ENCODE data around the gene GIGYF2.

DNA sequence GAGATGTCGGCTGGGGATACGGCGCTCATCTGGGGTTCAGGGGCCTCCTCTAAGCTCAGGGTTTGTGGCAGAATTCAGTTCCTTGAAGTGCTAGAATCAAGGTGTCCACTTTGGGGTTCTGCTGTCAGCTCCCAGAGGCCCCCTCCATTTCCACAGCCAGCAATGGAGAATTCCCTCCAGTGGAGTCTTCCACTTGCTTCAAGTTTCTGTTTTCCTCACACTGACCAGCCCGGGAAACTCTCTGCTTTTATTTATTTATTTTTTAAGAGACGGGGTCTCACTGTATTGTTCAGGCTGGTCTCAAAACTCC lies 7.4 kb upstream of the ECEL1 start:
- PRO-cap, result no peak
- RAMPAGE, long total RNA, 3 experiments, result no peak in any of the 3 experiments

GRCh38 chr2:232549999-232550240 lies 437 bp downstream of the TIGD1 start:
- PRO-cap, result no peak
- RAMPAGE, long total RNA, 3 experiments, result no peak in any of the 3 experiments

GRCh38 chr2:232574591-232575304 lies 24.3 kb downstream of the EIF4E2 start:
- PRO-cap, result no peak
- RAMPAGE, long total RNA, 3 experiments, result no peak in any of the 3 experiments

GRCh38 chr2:232632744-232633387 lies 538 bp upstream of the EFHD1 start:
- PRO-cap, result bidirectional peak, plus-strand start at chr2:232633262, minus-strand start at chr2:232632966
- RAMPAGE, long total RNA, 3 experiments, result start-site peak on the plus strand in 2 of 3 experiments, at chr2:232633130-232633262 at its widest, 5 to 7 reads per replicate

DNA sequence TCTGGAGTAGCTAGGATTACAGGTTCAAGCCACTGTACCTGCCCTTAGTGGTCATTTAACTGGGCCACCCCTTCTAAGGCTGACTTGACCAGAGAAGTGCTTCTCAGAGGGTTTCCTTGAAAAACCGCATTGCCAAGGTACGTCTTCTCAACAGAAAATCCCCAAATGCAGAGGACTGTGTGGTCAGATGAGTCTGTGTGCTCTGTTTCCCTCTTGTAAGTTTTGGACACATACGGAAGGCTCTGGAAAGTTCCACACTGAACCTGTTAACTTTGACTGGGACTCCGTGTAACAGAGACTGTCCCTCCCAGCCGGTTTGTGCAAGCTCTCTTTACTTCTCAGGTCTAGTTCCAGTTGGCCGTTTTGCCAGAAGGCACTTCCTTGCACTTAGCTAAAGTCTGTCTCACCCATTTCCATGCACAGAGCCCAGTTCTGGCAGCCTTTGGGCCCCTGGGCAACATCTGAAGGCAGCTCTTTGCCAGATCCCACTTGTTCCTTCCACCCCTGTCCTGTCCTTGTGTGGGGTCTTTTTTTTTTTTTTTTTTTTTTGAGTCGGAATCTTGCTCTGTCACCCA lies 22.0 kb downstream of the EFHD1 start:
- PRO-cap, result no peak
- RAMPAGE, long total RNA, 3 experiments, result no peak in any of the 3 experiments

DNA sequence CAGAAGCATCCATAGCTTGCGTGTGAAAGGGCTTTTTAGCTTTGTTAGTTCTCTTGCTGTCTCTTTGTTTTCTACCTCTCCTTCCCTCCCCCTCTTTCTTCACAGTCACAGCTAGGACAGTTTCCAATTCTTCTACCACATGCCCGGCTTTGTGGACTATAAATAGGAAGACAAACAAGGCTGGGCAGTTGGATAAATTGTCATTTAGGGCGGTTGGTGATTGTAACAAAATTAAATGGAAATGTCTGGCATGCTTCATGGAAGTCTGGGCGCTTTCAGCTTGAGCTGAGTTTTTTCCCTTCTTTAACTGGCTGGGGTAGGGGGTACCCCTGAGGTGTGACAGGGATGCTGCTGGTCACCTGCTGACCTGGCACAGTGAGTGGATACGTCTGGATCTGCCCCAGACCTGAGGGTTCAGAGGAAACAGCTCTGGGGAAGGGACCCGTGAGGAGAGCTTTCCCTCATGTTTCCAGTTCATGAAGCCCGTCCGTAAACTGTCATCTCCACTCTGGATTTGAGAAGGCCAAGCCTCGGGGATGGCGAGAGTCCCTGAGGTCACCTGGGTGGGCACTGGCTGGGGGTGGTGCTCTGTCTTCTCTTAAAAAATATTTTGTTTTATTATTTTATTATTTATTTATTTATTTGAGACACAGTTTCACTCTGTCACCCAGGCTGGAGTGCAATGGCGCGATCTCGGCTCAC lies 29.0 kb upstream of the GIGYF2 start:
- PRO-cap, result no peak
- RAMPAGE, long total RNA, 3 experiments, result no peak in any of the 3 experiments

DNA sequence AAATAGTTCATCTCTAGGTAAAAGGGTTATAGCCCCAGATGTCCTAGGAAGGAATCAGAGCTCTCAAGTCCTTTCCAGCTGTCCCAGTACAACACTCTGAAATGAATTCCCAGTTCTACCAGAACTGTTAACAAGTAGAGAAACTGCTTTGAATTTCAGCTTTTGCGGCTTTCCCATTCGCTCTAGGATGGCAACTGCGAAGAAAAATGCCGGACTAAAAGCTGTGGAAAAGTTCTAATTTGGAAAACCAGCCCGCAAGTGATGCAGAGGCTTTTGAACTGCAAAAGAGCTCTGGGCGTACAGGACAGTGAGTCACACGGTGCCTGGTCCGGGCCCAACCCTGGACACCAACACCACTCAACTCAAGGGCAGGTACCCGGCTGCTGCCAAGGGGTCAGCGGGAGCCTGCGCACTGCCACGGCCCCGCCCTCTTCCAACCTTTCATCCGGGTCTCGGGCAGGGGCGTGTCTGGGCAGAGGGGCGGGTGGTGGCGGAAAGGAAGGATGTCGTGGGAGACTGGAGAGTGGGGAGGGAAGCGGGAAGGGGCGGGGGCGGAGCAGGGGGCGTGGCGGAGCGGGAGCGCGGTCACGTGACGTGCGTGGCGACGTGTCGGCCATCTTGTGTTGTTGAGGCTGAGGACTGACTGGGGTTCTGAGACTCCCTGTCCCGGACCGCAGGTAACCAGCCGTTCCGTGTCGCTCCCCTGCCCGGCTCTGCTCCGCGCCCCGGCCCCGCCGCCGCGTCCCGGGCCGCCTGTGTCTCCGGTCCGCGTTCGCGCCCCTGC lies at the start of gene GIGYF2:
Gene GIGYF2 (plus strand): TSS at position 616 of the 784 bp plus-strand sequence.
- PRO-cap, result bidirectional peak, plus-strand start at position 616 of the sequence, minus-strand start at position 440 of the sequence
- RAMPAGE, long total RNA, 3 experiments, result start-site peak on the plus strand in 3 of 3 experiments, centred at positions 636 to 644 of the sequence, 90 to 384 reads per replicate

DNA sequence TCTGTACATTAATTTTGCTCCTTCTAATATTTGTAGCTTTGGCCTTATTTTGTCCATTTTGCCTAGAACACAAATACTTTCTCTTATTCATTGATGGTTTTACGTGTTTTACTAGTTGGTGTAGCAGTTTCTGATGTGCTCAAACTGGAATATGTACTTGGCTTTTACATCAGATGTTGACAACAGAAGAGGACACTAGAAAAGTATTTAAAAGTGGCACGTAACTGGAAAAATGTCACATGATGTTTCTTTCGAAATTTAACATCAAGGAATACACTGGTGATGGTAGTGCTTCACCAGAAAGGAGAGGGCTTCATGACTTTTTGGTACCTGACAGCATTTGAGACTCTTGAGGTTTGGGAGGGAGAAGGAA lies 1.4 kb downstream of the GIGYF2 start:
- PRO-cap, result no peak
- RAMPAGE, long total RNA, 3 experiments, result no peak in any of the 3 experiments

DNA sequence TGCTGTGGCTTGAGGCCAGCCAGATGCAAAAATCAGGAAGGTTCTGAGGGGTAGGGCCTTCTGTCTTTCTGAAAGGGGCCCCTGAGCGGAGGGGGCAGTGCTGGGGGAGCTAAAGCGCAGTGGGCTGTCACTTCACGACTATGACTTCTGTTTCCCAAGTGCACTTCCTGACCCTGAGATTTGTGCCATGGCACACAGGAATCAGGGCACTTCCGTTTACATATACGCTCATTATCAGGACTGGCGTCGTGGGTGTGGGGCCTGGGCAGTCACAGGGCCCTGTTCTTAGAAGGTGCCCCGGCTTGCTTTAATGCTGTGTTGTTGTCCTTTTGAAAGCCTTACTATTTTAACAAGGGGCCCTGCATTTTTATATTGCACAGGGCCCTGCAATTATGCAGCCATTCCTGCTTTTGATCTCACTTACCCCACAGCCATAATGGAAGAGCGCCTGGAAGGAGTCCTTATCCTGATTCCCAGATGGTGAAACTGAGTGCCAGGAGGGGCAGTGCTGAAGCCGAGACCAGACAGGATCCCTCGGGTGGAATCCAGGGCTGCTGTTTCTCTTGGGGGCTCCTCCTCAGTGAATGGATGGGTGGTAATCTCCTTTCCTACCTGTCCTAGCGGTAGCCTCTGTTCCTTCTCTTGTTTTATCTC lies 554 bp downstream of the NGEF start:
- PRO-cap, result no peak
- RAMPAGE, long total RNA, 3 experiments, result no peak in any of the 3 experiments

- PRO-cap, result no peak
- RAMPAGE, long total RNA, 3 experiments, result no peak in any of the 3 experiments
Observed at GRCh38 chr2:233088913-233089360, 28.8 kb downstream of the INPP5D start.

DNA sequence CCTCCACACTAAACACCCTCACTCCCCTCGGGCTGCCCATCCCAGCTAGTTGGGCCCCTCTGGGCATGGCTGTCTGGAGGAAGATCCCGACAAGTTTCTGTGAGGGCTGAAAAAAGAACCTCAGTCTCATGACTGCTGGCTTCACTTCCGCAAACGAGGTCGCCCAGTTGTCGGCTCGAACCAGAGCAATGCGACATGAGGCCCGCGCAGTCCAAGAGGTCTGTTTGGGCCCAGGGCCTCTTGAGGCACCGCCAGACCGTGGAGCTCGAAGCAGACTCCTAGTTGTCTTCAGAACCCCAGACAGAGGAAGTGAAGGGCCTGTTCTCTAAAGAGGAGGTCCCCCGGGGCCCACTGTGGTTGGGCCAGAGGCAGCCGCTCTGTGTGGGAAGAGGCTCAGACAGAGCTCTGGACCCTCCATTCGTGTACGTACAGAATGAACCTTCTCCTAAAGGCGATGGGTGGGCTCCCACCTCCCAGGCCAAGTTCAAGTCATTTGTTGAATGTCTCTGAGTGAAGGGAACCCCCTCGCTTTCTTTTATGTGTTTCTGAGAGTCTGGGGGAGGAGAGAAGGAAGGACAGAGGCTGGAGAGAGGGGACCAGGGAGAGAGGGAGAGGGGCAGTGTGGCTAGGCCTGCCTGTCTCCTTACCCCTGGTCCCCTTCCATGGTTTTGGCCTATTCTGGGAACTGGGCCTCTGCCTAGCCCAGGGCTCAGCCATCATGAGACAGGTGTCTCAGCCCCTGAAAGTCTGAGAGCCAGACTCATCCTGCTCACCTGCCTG lies 64.7 kb downstream of the INPP5D start:
- PRO-cap, result no peak
- RAMPAGE, long total RNA, 3 experiments, result no peak in any of the 3 experiments

- PRO-cap, result no peak
- RAMPAGE, long total RNA, 3 experiments, result no peak in any of the 3 experiments
Observed at GRCh38 chr2:233161521-233161993, 89.9 kb upstream of the ATG16L1 start.

DNA sequence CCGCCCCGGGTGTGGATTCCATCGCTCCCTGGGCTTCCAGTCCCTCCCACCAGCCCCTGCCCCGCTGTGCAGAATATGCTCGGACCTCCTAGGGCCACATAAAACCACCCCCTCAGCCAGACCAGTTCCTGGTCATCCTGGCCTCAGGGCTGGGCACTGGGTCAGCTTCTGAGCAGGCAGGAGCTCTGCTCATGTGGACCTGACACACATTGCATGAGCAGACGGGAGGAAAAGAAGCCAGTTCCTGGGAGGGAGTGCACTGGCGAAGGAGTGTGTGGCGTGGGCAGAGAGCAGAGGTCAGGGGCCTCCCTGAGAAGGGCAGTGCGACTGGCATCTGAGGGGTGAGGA lies 85.3 kb upstream of the ATG16L1 start:
- PRO-cap, result no peak
- RAMPAGE, long total RNA, 3 experiments, result no peak in any of the 3 experiments

GRCh38 chr2:233171579-233172293 lies 79.7 kb upstream of the ATG16L1 start:
- PRO-cap, result no peak
- RAMPAGE, long total RNA, 3 experiments, result no peak in any of the 3 experiments

GRCh38 chr2:233185203-233185698 lies 66.2 kb upstream of the ATG16L1 start:
- PRO-cap, result no peak
- RAMPAGE, long total RNA, 3 experiments, result no peak in any of the 3 experiments

DNA sequence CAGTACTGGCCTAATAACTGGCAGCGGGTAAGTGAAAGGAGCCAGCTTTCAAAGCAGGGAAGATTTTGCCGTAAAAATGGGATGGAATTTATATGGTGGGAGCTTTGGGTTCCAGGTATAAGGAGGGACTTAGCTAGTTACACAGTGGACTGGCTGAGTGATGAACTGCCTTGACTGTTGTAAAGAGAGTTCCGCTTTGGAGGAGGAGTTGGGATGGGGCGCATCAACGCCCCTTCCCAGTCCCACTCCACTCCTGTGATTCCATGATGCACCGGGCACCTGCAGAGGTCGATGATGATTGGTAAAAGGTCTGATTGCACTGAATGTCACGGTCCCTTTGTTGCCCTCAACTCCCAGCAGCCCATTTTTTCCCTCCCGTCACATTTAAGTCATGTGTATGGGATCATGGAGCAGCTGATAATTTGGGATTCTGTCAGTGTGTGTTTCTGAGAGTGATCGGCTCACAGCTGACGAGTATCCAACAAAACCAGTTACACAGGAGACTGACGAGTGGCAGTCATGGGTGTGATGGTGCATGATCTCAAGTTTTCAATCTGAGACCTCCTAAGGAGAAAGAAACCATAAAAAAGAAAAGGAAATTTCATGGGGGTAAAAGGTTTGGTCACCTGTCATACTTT lies 24.1 kb downstream of the ATG16L1 start:
- PRO-cap, result no peak
- RAMPAGE, long total RNA, 3 experiments, result no peak in any of the 3 experiments

GRCh38 chr2:233355834-233356330 lies 1.6 kb downstream of the DGKD start:
- PRO-cap, result no peak
- RAMPAGE, long total RNA, 3 experiments, result start-site peak on the plus strand in 1 of 3 experiments, at chr2:233355887-233356207 at its widest, 5 reads per replicate

DNA sequence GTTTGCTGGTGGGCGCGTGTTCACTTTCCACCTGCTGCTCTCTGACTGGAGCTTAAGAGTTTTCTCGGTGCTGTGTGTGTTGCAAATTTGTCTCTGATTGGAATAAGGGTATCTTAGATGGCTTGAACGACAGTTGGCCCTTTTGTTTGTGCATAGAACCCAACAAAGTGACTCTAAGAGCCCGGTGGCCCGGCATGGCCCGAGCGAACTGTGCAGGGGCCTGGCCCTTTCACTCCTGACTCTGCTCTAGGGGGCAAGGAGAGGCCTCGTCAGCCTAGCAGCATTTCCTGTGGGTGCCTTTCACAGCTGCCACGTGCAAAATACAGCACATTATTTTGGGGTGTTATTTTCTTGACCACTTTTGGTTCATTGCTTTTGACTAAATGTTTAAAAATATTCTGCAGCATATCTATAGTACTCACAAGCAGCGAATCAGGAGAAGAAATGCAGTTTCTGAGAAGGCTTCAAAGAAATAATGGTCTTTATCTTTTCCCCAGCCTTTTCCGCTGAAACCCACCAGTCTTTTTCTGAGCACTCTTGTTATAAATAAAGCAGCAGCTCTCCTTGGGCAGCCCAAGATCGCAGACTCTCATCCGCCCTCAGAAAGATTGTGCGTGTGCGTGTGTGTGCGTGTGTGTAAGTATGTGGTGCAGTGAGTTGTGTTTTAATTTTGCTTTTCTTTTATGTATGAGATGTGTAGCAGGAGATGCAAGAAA lies 31.2 kb downstream of the DGKD start:
- PRO-cap, result no peak
- RAMPAGE, long total RNA, 3 experiments, result no peak in any of the 3 experiments

DNA sequence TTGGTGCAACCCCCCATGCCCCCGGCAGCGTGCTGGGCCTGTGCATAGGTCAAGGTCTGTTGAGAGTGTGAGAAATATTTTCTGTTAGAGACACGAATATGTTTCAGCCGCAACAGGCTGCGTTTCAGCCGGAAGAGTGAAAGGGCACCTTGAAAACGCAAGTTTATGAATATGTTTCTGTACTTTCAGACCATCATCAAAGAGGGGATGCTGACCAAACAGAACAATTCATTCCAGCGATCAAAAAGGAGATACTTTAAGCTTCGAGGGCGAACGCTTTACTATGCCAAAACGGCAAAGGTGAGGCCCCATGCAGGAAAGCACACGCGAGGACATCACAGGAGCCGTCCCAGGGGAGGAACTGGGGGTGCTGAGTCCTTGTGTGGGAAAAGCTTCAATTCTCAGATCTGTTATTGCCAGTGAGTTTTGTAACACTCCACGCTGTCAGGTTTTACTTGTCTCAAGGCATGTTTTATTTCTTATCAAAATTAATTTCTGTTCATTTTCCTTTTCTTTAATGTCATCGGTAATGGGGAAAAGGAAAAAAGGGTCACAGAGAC lies 33.9 kb downstream of the DGKD start:
- PRO-cap, result no peak
- RAMPAGE, long total RNA, 3 experiments, result no peak in any of the 3 experiments

GRCh38 chr2:233420430-233421438 lies 66.4 kb downstream of the DGKD start:
- PRO-cap, result no peak
- RAMPAGE, long total RNA, 3 experiments, result no peak in any of the 3 experiments

Measured in subcutaneous adipose tissue (tissue), 3 donors.